GM12878 (cell line): Measurements from ENCODE around the gene TLR10.

GRCh38 chr4:28402771-28403166 is 1542.1 kb downstream of the STIM2 start:
- RAMPAGE, long total RNA = no peak
- RRBS, 2 experiments = no CpG with 5 or more reads among the region's 12 CpGs
CAGE:
- cytosol, long polyA minus RNA = no peak
- cytosol, long polyA plus RNA = no peak
- long polyA plus RNA = no peak
- nucleolus, long total RNA = no peak
- nucleus, long polyA plus RNA = no peak
- nucleus, long total RNA = no peak

- RAMPAGE, long total RNA = no peak
- RRBS, 2 experiments = no CpG with 5 or more reads among the region's 4 CpGs
CAGE:
- cytosol, long polyA minus RNA = no peak
- cytosol, long polyA plus RNA = no peak
- long polyA plus RNA = no peak
- nucleolus, long total RNA = no peak
- nucleus, long polyA plus RNA = no peak
- nucleus, long total RNA = no peak
Observed at GRCh38 chr4:30904339-30904965, 184.3 kb downstream of the PCDH7 start.

- RAMPAGE, long total RNA = no peak
CAGE:
- cytosol, long polyA minus RNA = no peak
- cytosol, long polyA plus RNA = no peak
- long polyA plus RNA = no peak
- nucleolus, long total RNA = no peak
- nucleus, long polyA plus RNA = no peak
- nucleus, long total RNA = no peak
Observed at GRCh38 chr4:36284720-36284994, 3.2 kb downstream of the DTHD1 start.

DNA sequence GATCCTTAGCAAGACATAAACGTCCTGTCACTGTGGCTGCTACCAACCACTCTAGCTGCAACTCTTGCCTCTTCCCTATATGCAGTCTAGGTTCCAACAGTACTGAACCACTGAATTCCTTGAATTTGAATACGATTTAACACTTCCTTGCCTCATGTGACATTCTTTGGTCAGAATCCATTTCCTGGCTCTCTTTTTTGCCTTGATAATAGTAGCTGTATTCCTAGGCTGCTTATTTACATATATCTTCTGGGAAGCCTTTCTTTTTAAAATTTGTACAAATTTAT is 241.8 kb upstream of the NWD2 start:
- RAMPAGE, long total RNA = no peak
- RRBS, 2 experiments = no CpG with 5 or more reads among the region's 2 CpGs
CAGE:
- cytosol, long polyA minus RNA = no peak
- cytosol, long polyA plus RNA = no peak
- long polyA plus RNA = no peak
- nucleolus, long total RNA = no peak
- nucleus, long polyA plus RNA = no peak
- nucleus, long total RNA = no peak

GRCh38 chr4:37685024-37685664 is 1.0 kb downstream of the RELL1 start:
- RAMPAGE, long total RNA = no peak
- RRBS, 2 experiments = no CpG with 5 or more reads among the region's 12 CpGs
CAGE:
- cytosol, long polyA minus RNA = no peak
- cytosol, long polyA plus RNA = no peak
- long polyA plus RNA = no peak
- nucleolus, long total RNA = no peak
- nucleus, long polyA plus RNA = no peak
- nucleus, long total RNA = no peak

- RAMPAGE, long total RNA = no peak
- RRBS, 2 experiments = no CpG with 5 or more reads among the region's 18 CpGs
CAGE:
- cytosol, long polyA minus RNA = no peak
- cytosol, long polyA plus RNA = no peak
- long polyA plus RNA = no peak
- nucleolus, long total RNA = no peak
- nucleus, long polyA plus RNA = no peak
- nucleus, long total RNA = no peak
Observed at GRCh38 chr4:37825546-37826052, 887 bp upstream of the PGM2 start.

GRCh38 chr4:37908284-37908979 is 17.5 kb downstream of the TBC1D1 start:
- RAMPAGE, long total RNA = no peak
- RRBS, 2 experiments = no CpG with 5 or more reads among the region's 22 CpGs
CAGE:
- cytosol, long polyA minus RNA = no peak
- cytosol, long polyA plus RNA = no peak
- long polyA plus RNA = no peak
- nucleolus, long total RNA = no peak
- nucleus, long polyA plus RNA = no peak
- nucleus, long total RNA = no peak

GRCh38 chr4:37973282-37973824 is 13.2 kb downstream of the PTTG2 start:
- RAMPAGE, long total RNA = no peak
- RRBS, 2 experiments = no CpG with 5 or more reads among the region's 5 CpGs
CAGE:
- cytosol, long polyA minus RNA = no peak
- cytosol, long polyA plus RNA = no peak
- long polyA plus RNA = no peak
- nucleolus, long total RNA = no peak
- nucleus, long polyA plus RNA = no peak
- nucleus, long total RNA = no peak

DNA sequence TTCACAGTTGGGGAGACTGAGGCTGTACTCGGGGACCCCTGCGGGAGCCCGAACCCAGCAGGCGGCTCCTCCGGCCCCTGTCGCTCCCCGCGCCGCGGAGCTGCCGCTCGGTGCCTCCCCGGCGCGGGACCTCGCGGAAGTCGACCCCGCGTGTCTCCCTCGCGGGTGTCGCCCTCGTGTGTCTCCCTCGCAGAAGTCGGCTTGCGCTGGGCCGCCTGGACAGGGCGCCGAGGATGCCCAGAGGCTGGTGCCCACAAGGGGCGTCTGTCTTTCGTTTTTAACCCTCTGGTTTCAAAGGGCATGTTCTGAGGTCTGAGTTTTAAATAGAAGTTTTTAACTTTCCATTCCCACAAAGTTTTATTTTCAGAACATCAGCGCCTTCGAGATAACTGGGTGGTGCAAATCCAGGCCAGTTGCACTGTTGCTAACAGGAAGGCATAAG is 17.6 kb downstream of the PTTG2 start:
- RAMPAGE, long total RNA = no peak
- RRBS, 2 experiments = 1% methylated on average over 9 of the region's 34 CpGs
CAGE:
- cytosol, long polyA minus RNA = no peak
- cytosol, long polyA plus RNA = no peak
- long polyA plus RNA = no peak
- nucleolus, long total RNA = no peak
- nucleus, long polyA plus RNA = no peak
- nucleus, long total RNA = no peak

GRCh38 chr4:37978187-37978564 is 18.0 kb downstream of the PTTG2 start:
- RAMPAGE, long total RNA = no peak
- RRBS, 2 experiments = no CpG with 5 or more reads among the region's 9 CpGs
CAGE:
- cytosol, long polyA minus RNA = no peak
- cytosol, long polyA plus RNA = no peak
- long polyA plus RNA = no peak
- nucleolus, long total RNA = no peak
- nucleus, long polyA plus RNA = no peak
- nucleus, long total RNA = no peak

GRCh38 chr4:38078070-38079011 is 118.1 kb downstream of the PTTG2 start:
- RAMPAGE, long total RNA = no peak
- RRBS, 2 experiments = no CpG with 5 or more reads among the region's 7 CpGs
CAGE:
- cytosol, long polyA minus RNA = start-site peak on the plus strand at chr4:38078769-38078773, 65 reads
- cytosol, long polyA plus RNA = start-site peak on the plus strand at chr4:38078750-38078819, 18 and 16 reads in 2 replicates
- long polyA plus RNA = no peak
- nucleolus, long total RNA = no peak
- nucleus, long polyA plus RNA = no peak
- nucleus, long total RNA = no peak

- RAMPAGE, long total RNA = no peak
- RRBS, 2 experiments = no CpG with 5 or more reads among the region's 2 CpGs
CAGE:
- cytosol, long polyA minus RNA = no peak
- cytosol, long polyA plus RNA = no peak
- long polyA plus RNA = no peak
- nucleolus, long total RNA = no peak
- nucleus, long polyA plus RNA = no peak
- nucleus, long total RNA = no peak
Observed at GRCh38 chr4:38226091-38226446, 265.9 kb downstream of the PTTG2 start.

GRCh38 chr4:38328201-38328706 is 335.7 kb upstream of the KLF3 start:
- RAMPAGE, long total RNA = no peak
- RRBS, 2 experiments = no CpG with 5 or more reads among the region's 2 CpGs
CAGE:
- cytosol, long polyA minus RNA = no peak
- cytosol, long polyA plus RNA = no peak
- long polyA plus RNA = no peak
- nucleolus, long total RNA = no peak
- nucleus, long polyA plus RNA = no peak
- nucleus, long total RNA = no peak

- RAMPAGE, long total RNA = no peak
- RRBS, 2 experiments = no CpG with 5 or more reads among the region's 4 CpGs
CAGE:
- cytosol, long polyA minus RNA = no peak
- cytosol, long polyA plus RNA = no peak
- long polyA plus RNA = no peak
- nucleolus, long total RNA = no peak
- nucleus, long polyA plus RNA = no peak
- nucleus, long total RNA = no peak
Observed at GRCh38 chr4:38609567-38610159, 54.3 kb upstream of the KLF3 start.

DNA sequence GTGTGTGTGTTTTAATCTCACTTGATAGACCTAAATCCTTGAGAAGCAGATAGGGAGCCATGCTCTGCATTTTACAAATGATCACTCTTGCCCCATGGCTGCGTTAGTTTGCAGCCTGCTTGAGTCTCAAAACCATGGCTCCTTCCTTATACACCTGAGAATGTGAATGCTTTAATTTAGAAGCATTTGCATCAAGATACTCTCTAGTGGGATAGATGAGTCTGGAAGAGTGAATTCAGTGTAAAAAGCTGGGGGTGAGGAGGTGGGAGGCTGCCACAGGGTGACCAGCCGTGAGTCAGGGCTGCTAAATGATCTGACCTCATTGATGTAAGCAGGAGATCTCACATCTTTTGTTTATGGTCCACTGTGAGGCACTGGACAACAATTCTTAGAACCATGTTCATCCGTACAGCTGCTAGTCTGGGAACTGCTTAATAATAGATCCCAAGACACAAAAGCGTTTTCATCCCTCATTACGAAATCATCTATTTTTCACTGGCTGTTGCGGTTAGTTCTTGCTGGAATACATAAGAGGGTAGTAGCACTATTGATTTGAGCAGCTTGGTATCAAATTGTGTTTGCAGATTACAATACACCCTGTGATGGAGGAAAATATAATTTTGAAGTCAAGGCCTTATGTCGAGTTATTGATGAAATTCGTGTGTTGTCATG is 14.0 kb downstream of the KLF3 start:
- RAMPAGE, long total RNA = no peak
- RRBS, 2 experiments = no CpG with 5 or more reads among the region's 8 CpGs
CAGE:
- cytosol, long polyA minus RNA = no peak
- cytosol, long polyA plus RNA = no peak
- long polyA plus RNA = no peak
- nucleolus, long total RNA = no peak
- nucleus, long polyA plus RNA = no peak
- nucleus, long total RNA = no peak

DNA sequence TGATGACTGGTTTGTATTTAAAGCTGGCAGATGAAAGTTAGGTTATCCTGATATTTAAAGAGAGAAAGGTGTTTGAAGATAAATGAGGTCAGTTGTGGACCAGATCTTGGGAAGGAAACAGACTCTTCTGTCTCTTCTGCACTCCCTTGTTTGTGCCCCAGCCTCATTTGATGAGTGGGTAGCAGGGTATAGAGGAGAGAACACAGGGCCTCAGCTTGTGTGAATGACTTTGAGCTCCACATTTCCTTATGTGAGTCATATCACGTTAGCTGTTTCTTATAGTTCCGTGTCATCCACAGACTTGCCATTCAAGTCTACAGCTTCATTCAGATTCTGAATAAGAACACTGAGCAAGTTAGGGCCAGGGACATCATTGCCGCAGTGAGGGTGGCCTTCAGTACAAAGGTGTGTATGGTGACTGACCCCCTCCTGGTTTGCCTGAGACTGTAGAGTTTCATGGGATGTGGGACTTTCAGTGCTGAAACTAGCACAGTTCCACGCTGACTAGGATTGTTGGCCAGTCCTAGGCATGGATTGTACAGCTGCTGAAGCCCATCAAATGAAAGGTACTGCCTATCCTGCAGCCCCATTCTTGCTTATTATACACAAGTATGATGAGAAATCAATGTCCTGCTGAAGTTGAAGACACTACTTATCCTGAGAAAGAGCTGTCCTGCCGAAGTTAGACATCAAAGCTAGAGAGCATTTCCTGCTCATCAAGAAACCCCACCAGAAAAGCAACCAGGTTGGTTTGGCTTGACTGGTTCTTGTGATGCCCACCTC is 23.6 kb downstream of the KLF3 start:
- RAMPAGE, long total RNA = no peak
- RRBS, 2 experiments = no CpG with 5 or more reads among the region's 5 CpGs
CAGE:
- cytosol, long polyA minus RNA = no peak
- cytosol, long polyA plus RNA = no peak
- long polyA plus RNA = no peak
- nucleolus, long total RNA = no peak
- nucleus, long polyA plus RNA = no peak
- nucleus, long total RNA = no peak

DNA sequence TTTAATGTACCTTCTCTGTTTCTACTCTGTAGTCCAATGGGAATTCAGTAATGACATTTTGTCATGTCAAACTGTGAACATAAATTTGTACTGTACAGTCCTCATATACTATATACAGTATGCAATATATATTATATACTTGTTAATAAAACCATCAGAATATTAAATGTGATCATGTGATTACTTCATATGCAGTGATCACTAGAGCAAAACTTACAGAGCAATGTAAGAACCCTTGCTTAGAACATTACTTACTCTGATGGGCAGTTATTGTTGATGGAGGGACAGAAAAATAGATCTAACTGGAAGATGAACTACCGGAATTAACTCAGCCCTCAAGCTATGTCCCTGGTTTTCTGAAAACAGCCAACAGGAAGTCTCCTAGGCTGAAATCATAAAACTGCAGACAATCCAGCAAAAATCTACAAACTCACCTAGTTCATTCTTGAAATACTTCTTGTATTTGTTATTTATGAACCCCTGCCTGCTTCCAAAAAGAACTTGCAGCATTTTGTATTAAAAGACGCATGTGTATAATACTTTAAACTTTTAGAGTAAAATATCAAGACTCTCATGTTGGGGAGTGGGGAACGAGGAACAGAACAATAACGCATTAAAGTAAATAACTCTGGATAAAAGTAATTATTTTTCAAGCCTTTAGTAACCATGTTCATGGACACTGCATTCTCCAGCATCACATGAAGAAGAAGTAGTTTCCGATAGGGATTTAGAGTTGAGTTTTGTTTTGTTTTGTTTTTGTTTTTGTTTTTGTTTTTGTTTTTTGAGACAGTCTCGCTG is 37.1 kb downstream of the KLF3 start:
- RAMPAGE, long total RNA = no peak
- RRBS, 2 experiments = no CpG with 5 or more reads among the region's 6 CpGs
CAGE:
- cytosol, long polyA minus RNA = no peak
- cytosol, long polyA plus RNA = no peak
- long polyA plus RNA = no peak
- nucleolus, long total RNA = no peak
- nucleus, long polyA plus RNA = no peak
- nucleus, long total RNA = no peak

DNA sequence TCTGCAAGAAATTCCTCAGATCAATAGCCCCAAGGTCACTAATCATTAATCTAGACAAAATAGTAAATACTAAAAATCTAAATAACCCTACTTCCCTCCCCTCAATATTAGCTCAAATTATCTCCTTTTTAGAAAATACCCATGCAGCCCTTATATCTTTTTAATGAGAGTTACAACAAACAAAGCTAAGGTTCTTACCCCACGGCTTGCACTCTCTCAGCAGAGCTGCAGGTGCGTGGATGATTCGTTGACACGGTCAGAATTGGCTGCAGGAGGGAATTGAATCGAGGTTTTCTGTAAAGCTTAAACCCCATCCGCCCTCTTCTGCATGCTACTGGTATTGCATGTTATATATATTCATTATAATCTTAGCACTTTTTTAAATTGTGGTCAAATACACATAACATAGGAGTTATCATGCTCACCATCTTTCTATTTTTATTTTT is at the start of gene TLR10:
TSS of gene TLR10 (minus strand) at position 268 of the 446 bp plus-strand sequence.
- RAMPAGE, long total RNA = start-site peak on the minus strand centred at position 243 of the sequence, 51 bp wide, 2,207 and 896 reads in 2 replicates
- RRBS, 2 experiments = no CpG with 5 or more reads among the region's 6 CpGs
CAGE:
- cytosol, long polyA minus RNA = start-site peak on the minus strand centred at position 249 of the sequence, 40 bp wide, 5,835 reads
- cytosol, long polyA plus RNA = start-site peak on the minus strand centred at position 243 of the sequence, 53 bp wide, 3,457 and 491 reads in 2 replicates
- long polyA plus RNA = start-site peak on the minus strand centred at position 243 of the sequence, 55 bp wide, 349 and 3,358 reads in 2 replicates
- nucleolus, long total RNA = start-site peak on the minus strand centred at position 236 of the sequence, 45 bp wide, 196 reads
- nucleus, long polyA plus RNA = start-site peak on the minus strand centred at position 237 of the sequence, 43 bp wide, 442 and 538 reads in 2 replicates
- nucleus, long total RNA = no peak

- RAMPAGE, long total RNA = no peak
- RRBS, 2 experiments = no CpG with 5 or more reads among the region's 2 CpGs
CAGE:
- cytosol, long polyA minus RNA = no peak
- cytosol, long polyA plus RNA = no peak
- long polyA plus RNA = no peak
- nucleolus, long total RNA = no peak
- nucleus, long polyA plus RNA = no peak
- nucleus, long total RNA = no peak
Observed at GRCh38 chr4:38792694-38793083, 9.9 kb upstream of the TLR10 start.

DNA sequence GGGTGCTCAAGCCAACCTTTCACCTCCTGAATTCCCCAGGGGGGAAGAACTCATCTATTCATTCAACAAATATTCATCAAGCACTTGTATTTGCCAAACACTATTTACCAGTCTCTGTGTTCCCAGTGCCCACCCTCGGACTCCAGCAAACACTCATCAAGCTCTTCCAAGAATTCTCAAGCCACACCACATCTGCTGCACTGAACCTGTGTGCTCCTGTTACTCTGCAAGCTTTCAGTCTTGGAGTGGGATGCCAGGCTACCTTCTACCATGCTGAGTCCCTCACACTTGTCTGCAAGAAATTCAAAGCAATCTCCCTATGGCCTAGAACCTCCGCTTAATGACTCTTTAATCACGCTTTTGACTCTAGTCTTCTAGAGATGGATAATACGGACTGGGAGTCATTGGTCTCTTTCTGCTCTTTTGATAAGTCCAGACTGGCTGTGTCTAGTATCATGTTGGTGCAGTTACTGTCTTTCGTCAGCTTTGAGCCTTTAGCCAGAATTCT is 21.3 kb upstream of the TLR1 start:
- RAMPAGE, long total RNA = no peak
- RRBS, 2 experiments = no CpG with 5 or more reads among the region's 5 CpGs
CAGE:
- cytosol, long polyA minus RNA = no peak
- cytosol, long polyA plus RNA = no peak
- long polyA plus RNA = no peak
- nucleolus, long total RNA = no peak
- nucleus, long polyA plus RNA = no peak
- nucleus, long total RNA = no peak